Diencephalon (tissue), 2 donors: ENCODE measurements around the genes IRGQ, SMG9 and ZNF223.

GRCh38 chr19:42423852-42424504, 3.2 kb downstream of the LIPE start:
- RAMPAGE, long total RNA: no peak

- RAMPAGE, long total RNA: no peak
Observed at GRCh38 chr19:42424814-42425151, 2.4 kb downstream of the LIPE start.

DNA sequence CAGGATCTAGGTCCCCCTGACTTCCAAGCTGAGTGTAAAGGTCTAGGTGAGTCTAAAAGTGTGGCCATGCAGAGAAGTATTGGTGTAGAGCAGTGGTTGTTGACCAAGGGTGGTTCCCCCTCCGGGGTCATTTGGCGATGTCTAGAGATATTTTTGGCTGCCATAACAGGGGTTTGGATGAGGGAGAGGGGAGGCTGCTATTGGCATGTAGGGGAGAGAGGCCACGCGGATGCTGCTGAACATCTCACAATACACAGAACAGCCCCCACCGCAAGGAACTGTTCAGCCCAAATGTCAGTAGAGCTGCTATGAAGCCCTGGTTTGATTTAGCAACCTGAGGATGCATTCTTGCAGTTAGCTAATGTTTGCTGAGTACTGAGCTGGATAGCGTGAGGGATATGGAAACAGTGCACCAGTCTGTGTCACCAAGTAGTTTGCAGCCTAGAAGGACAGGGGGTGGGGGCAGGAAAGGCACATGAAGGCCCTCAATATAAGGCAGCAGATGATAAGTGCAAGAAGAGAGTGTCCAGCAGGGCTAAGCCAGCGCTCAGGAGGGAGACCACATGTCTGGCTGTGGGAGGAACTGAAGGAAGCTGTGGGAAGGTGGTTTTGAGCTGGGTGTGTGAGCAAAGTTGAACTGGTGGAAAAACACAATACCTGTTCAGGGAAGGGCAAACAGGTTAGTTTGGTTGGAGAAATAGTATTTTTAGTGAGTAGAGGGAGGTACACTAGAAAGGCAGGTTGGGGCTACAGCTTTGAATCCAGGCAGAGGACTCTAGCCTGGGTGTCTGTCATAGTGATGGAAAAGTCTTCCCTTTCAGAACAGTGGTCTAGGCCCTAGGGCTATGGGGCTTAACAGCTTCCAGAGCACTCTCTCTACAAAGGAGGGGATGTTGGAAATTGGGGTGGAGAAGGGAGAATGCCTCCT, 1.7 kb downstream of the CXCL17 start:
- RAMPAGE, long total RNA: no peak

- RAMPAGE, long total RNA: no peak
Observed at GRCh38 chr19:42497662-42498349, 30.5 kb downstream of the CEACAM1 start.

GRCh38 chr19:43362052-43362302, 8.5 kb downstream of the CD177 start:
- RAMPAGE, long total RNA: no peak

DNA sequence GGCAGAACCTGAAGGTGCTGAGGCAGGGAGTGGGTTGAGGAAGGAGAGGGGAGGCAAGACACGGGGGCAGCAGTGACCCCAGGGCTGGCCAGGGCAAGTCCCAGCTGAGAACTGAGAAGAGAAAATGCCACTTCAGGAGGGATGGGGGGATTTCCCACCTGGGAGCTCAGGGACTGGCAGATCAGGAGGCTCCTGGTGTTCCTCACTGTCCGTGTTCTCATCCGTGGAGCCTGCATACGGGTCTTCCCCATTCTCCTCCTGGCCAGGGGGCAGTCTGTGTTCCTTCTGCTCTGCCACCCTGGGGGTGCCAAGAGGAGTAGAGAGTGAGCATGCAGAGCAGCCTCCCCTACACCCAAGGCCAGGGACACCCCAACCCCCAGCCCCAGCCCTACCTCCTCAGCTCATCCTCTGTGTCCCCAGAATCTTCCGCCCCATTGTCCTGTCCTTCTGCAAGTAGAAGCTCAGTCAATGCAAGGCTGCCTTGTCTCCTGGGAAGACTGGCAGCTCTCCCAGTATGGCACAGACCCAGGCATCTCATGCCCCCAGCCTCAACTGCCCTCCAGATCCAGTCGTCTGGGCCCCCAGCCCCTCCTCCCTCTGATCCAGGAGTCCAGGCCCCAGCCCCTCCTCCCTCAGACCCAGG, 12.8 kb downstream of the ZNF575 start:
- RAMPAGE, long total RNA: start-site peak on the minus strand centred at position 438 of the sequence, 549 bp wide, 10 and 33 reads in 2 replicates

DNA sequence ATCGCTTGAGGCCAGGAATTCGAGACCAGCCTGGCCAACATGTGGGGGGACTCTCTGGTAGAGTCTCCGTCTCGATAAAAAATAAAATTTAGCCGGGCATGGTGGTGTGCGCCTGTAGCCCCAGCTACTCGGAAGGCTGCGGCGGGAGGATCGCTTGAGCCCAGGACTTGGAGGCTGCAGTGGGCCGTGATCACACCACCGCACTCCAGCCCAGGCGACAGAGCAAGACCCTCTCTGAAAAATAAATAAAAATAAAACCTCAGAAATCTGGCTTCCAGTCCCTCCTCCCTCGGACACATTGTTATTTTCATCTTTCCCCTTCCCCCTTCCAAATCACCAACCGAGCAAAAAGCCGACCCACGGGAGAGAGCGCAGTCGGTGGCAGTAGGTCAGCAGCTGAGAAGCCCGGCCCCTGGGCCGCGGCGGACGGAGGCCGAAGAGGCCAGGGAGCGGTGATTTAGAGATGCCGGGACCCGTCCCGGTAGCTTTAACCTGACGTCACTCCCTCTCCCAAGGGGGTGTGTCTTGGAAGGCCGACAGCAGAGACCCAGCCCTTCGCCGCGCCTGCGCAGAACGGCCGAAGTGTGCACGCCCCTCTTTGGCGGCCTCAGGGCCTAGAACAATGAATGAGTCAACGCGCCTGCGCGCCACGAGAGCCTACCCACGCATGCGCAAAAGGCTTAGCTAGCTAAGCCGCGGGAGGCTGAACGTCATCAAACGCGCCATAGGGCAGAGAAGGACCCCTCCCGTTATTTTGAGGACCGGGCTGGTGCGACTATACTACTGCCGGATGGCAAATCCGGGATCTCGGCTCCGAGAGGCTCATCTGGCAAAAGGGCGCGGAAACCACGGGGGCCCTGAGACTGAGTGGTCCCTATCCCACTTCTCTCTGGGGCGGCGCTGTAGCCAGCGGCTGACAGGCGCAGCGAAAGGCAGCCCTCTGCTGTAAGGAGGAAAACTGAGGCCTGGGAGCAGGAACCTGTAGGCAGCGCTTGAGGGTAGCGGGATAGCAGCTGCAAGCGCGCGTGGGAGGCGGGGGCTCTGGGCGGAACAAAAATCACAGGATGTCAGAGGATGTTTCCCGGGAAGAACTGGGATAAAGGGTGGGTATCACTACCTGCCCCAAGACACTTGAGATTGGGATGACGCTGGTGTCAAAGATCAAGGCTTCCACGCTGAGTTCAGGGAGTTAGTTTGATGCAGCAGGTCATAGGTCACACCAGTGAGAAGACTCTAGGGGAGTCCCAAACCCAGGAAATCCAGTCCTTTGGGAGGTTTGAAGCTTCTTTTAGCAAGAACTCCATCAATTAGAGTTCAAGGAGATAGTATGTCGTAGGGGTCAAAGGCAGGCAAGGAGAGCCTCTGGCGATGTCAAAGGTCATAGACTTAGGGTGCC, at the start of gene IRGQ:
TSS of gene IRGQ (minus strand) at position 494 of the 1,396 bp plus-strand sequence.
- RAMPAGE, long total RNA: start-site peak on the plus strand centred at position 1,008 of the sequence, 131 bp wide, 211 and 217 reads in 2 replicates

DNA sequence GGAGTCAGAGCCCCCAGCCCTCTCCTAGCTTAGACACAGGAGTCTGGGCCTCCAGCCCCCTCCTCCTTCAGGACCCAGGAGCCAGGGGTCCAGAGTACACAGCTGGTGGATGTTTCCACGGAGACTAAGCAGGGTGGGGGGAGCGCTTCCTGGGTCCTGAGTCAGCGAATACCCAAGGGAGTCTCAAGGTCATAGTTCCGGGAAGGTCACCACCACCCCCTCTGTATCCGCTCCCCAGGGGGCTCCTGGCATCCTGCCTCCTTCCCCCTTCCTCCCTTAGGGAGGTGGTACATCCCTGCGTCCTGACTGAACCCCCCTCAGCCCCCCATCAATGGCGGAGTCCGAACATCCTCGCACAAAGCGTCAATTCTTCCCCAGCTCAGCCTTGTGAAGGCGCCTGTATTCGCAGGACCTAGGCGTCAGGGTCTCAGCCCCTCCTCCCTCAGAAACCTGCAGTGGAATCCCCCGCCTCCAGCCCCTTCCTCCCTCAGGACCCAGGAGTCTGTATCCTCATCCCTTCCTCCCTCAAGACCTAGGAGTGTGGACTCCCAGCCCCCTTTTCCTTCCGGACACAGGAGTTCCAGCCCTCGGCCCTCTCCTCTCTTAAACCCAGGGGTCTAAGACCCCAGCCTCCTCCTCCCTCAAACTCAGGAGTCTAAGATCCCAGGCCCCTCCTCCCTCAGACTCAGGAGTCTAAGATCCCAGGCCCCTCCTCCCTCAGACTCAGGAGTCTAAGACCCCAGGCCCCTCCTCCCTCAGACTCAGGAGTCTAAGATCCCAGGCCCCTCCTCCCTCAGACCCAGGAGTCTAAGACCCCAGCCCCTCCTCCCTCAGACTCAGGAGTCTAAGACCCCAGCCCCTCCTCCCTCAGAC, 4.4 kb downstream of the CADM4 start:
- RAMPAGE, long total RNA: no peak

DNA sequence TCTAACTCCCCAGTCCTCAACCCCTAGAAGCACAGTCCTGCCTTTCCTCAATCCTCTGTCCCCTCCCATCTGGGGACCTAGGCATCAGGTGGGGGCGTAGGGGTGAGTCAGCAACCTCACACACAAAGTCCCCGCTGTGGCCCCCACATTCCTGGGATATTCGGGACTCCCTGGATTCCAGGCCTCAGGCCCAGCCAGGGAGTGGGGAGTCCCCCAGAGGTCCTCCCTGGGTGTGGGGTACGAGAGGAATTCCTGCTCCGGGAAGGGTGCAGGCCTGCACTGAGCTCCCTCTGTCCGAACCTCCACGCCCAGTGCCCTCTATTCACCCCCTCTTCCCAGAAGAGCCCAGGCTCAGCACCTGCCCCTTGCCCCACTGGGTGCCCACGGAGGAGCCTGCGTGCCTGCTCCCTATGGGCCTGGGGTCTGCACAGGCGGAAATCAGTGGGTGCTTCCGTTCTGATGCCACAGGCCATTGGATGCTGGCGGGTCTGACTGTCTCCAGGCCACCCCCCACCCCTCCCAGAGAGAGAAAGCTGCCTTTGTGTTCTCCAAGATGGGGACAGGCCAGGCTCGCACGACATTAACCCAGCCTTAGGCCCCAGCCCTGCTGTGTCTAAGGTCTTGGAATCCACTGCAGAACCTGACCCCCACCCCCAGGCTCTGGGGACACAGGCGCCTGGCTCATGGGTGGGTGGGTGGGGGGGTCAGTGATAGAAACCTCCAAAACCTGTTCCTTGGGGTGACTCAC, 3.4 kb downstream of the CADM4 start:
- RAMPAGE, long total RNA: no peak

GRCh38 chr19:43647149-43647573, 7.5 kb upstream of the CADM4 start:
- RAMPAGE, long total RNA: no peak

DNA sequence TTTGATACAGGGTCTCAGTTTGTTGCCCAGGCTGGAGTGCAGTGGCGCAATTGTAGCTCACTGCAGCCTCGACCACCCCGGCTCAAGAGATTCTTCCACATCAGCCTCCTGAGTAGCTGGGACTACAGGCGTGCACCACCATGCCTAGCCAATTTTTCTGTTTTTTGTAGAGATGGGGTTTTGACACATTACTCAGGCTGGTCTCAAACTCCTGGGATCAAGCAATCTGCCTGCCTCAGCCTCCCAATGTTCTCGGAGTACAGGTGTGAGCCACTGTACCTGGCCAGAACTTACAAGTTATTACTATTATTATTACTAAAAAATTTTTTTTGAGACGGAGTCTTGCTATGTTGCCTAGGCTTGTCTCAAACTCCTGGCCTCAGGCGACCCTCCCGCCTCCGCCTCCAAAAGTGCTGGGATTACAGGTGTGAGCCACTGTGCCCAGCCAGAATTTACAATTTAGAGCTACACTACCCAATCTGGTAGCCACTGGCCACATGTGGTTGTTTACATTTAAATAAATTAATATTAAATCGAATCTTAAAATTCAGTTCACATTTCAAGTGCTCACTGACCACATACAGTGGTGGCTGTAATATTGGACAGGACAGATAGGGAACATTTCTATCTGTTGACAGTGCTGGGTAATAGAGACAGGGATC, 13.1 kb upstream of the CADM4 start:
- RAMPAGE, long total RNA: no peak

- RAMPAGE, long total RNA: no peak
Observed at GRCh38 chr19:43675042-43676031, 5.4 kb upstream of the PLAUR start.

GRCh38 chr19:43754822-43755458, at the start of gene SMG9:
Gene SMG9, minus strand, starts transcription at chr19:43754962.
- RAMPAGE, long total RNA: start-site peak on the minus strand at chr19:43754873-43754940, 731 and 437 reads in 2 replicates

GRCh38 chr19:43755459-43755864, 700 bp upstream of the SMG9 start:
- RAMPAGE, long total RNA: no peak

- RAMPAGE, long total RNA: no peak
Observed at GRCh38 chr19:43764680-43765890, 10.3 kb upstream of the SMG9 start.

DNA sequence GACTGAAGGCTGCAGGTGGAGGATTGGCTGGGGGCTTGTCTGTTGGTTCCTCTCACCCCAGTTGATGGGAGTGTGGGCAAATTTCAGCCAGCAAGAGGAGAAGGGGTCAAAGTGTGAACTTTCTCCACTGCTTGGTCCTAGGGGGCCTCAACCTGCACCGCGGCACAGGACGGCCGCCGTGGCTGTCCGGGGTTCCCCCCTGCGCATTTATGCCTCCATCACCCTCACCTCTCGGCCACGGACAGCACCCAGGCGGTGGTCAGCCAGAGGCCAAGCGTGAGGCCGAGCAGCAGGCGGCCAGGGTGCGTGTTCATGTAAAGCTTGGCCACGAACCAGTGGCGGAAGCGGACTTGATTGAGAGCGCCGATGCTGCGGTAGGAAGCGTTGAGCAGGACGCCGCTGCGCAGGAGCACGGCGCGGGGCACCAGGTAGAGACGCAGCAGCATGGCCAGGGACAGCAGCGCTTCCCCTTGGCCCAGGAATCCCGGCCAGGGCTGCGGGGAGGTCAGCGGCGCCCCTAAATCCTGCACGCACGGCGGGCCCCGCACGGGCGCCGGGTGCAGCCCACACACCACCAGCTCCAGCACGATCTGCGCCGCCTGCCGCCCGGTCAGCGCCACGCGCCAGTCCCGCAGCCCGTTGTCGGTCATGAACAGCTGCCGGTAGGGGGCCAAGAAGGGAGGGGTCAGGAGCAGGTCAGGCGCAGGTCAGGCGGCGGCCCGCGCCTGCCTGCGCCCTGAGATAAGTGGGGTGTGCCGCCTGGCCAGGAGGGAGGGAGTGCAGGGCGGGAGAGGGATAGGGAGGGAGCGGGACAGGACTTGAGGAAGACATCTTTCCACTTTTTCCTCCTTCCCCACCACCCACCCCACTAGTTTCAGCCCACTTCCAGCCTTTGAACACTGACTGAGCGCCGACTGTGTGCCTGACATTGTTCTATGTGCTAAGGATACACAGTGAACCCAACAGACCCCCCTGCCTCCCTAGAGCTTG, 6.5 kb downstream of the KCNN4 start:
- RAMPAGE, long total RNA: no peak

- RAMPAGE, long total RNA: no peak
Observed at GRCh38 chr19:43776297-43776904, 4.4 kb downstream of the KCNN4 start.

- RAMPAGE, long total RNA: start-site peak on the plus strand at chr19:44052003-44052064, 130 and 44 reads in 2 replicates
Observed at GRCh38 chr19:44051694-44052243, at the start of gene ZNF223. Gene ZNF223, plus strand, starts transcription at chr19:44052036.

- RAMPAGE, long total RNA: no peak
Observed at GRCh38 chr19:44052244-44052496, 334 bp downstream of the ZNF223 start.

- RAMPAGE, long total RNA: no peak
Observed at GRCh38 chr19:44113905-44114353, 730 bp downstream of the ZNF225 start.